ENCODE data around the genes TTC30B and PLEKHA3.

DNA sequence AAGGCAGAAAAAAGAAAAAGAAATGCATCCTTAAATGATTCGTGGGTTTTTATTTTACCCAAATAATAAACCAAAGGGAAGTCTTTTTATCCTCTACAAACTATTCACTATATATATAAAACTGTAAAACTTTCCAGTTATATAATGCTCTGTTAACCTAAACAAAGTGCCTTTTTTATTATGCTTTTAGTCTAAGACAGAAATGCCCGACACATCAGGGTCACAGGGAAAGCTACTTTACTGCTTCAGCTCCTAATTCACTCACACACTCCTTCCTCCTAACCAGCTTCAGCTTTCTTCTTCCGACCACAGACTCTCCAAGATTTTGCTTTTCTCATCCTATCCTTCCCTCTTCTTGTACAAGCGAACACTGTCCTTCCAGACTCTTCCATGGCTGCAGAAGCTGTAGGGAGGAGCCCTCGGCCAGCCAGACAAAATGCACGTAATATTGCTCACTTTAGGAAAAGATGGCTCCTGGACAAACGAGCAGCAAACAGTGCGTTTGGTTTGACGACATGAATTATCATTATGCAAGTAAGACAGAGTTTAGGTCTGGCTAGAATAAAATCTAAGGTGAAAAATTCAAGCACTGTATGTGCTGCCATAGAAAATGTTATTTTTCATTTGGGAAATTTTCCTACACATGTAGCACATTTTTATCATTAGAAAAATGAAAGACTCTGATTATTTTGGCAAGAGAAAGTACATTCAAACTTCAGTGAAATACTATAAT lies 47.5 kb upstream of the HNRNPA3 start:
- RRBS = no CpG with 5 or more reads among the region's 9 CpGs

DNA sequence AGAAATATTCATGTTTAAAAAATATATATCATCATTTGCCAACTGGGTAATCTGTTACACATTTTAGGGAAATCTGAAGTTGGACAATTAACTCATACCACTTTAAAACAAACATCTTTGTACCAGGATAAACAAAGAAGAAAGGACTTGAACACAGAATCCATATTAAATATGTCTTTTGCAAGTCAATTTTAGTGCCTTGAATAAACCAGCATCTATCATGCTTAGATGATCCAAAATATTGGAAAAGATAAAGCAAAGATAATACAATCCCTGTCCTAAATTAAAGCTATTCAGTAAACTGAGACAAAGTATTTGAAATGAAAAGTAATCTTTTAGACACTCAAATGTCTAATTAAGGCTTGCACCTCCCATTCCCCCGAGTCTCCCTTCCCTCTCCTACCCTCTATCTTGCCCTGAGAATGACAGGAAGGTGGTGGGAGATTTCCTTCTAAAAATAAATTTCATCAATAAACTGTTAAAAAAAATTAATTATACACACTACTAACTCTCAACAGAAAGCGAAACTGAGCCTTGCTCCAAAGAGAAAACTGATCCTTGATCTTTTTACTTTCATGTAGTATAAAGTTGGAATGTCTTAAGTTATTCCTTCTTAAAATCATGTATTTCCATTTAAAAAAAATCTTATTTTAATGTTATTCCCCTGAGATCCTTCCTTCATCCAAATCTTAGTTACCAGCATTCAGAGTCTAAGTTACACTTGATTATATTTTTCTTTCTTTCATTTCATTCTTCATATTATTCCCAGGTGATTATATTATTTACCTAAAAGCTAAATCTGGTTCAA lies 23.7 kb downstream of the NFE2L2 start:
- RRBS = no CpG with 5 or more reads among the region's 2 CpGs

DNA sequence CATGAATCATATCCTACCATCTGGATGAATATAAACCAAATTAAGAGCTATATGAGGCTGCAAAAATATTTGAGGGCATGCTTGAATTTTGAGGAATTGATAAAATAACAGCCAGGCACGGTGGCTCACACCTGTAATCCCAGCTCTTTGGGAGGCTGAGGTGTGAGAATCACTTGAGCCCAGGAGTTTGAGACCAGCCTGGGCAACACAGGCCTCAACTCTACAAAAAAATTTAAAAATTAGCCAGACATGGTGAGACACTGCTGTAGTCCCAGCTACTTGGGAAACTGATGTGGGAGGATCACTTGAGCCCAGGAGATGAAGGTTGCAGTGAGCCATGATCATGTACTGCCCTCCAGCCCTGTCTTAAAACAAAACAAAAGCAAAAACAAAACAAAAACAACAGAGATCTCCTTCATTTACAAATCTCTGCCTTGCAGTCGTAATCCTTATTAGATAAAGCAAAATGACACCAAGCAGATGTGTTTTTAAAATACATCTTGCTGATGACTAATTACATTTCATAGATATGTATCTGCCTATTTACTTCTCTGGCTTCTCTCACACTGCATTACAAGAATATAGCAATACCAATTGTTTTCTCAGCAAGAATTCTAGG lies 23.0 kb downstream of the NFE2L2 start:
- RRBS = no CpG with 5 or more reads among the region's 2 CpGs

DNA sequence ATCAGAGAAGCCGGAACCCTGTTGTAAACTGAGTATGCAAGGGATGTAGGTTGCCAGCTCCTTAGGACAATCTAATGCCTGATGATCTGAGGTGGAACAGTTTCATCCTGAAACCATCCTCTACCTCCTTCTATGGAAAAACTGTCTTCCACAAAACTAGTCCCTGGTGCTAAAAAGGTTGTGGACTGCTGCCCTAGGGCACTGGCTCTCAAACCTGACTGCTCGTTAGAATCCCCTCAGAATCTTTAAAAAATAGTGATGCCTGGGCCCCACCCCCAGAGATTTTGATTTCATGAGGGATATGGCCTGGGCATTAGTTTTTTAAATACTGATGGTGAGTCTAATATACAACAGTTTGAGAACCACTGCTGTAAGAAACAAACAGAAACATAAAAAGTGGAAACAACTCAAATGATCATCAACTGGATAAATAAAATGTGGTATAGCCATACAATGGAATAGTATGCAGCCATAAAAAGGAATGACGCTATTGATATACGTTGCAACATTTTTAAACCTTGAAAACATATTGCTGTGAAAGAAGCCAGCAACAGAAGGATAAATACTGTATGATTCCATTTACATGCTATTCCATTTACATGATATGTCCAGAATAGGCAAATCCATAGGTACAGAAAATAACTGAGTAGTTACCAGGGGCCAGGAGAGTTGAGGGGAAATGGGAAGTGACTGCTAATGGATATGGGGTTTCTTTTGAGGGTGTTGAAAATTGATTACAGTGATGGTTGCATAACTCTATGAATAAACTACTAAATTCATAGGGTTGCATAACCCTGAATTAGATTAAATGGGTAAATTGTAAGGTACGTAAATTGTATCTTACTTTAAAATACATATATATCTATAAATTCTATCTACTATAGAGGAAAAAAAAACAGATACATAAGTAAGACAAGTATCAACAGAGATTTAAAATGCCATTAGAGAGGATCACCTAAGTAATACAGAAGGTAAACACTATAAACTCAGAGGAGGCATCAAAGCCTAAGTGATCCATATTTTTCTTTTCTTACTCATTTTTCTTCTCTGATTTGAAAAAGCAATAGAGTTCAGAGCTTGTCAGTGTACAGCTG lies 6.4 kb downstream of the NFE2L2 start:
- RRBS = no CpG with 5 or more reads among the region's 5 CpGs

DNA sequence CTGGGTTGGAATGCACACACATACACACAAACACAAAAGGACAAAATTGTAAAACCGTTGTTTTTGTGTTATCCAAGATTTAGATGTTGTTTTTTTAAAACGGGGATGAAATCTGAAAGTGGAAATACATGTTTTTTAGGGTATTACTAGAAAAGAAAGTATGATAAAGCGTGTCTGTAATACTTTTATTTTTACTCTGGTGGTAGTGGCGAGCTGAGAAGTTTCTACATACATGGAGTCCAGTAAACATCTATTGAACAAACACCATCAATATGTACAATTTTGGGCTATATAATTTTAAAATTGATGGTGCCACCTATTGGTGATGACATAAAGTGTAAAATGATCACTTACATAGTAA lies 31.4 kb upstream of the NFE2L2 start:
- RRBS = no CpG with 5 or more reads among the region's 4 CpGs

DNA sequence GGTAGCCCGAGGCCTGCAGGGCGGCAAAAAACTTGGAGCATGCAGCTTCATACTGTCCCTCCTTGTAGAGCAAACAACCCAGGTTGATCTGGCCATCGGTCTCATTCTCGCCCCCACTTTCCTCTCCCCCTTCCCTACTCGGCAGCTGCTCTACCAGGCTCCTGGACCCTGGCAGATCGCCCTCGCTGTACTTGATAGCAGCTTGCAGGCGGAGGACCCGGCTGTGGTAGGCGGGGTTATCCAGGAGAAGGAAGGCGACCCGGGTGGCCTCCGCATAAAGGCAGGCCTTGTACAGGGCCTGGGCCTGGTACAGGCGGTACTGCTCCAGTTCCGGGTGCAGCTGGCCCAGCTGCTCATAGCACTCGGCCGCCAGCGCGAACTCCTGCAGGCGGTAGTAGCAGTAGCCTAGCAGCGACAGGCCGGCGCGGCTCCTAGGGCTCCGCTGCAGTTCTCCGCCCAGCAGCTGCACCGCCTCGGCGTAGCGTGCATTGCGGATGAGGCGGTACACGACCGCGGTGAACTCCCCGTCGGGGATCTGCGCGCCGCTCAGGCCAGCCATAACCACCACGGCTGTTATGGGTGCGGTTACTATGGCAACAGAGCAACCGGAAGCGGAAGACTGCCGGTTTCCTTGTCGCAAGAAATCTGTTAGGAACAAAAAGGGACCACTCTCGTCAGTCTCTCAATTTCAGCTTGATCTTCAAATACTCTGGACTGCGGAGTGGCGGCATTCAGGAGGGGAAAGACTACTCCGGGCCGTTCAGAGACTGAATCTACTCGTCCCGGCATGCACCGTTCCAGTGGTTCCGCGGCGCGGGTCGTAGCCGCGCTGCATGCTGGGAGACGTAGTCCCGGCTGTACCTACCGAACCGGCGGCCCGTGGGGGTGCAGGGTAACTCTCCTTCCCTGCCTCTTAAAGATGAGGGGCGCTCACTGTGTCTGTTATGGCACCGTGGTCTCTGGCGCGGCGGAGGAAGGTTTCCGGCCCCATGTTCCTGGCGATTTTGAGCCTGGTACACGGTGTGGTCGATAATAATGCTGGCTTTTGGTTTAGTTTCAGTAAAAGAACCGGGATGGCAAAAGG lies at the start of gene TTC30B:
Gene TTC30B (minus strand): TSS at position 592 of the 1,084 bp plus-strand sequence.
- RRBS = 3% methylated on average over 20 of the region's 77 CpGs

GRCh38 chr2:177724512-177724810 lies 105.9 kb upstream of the TTC30A start:
- RRBS = no CpG with 5 or more reads among the region's 3 CpGs

GRCh38 chr2:178271803-178272354 lies 77.6 kb downstream of the OSBPL6 start:
- RRBS = no CpG with 5 or more reads among the region's 2 CpGs

DNA sequence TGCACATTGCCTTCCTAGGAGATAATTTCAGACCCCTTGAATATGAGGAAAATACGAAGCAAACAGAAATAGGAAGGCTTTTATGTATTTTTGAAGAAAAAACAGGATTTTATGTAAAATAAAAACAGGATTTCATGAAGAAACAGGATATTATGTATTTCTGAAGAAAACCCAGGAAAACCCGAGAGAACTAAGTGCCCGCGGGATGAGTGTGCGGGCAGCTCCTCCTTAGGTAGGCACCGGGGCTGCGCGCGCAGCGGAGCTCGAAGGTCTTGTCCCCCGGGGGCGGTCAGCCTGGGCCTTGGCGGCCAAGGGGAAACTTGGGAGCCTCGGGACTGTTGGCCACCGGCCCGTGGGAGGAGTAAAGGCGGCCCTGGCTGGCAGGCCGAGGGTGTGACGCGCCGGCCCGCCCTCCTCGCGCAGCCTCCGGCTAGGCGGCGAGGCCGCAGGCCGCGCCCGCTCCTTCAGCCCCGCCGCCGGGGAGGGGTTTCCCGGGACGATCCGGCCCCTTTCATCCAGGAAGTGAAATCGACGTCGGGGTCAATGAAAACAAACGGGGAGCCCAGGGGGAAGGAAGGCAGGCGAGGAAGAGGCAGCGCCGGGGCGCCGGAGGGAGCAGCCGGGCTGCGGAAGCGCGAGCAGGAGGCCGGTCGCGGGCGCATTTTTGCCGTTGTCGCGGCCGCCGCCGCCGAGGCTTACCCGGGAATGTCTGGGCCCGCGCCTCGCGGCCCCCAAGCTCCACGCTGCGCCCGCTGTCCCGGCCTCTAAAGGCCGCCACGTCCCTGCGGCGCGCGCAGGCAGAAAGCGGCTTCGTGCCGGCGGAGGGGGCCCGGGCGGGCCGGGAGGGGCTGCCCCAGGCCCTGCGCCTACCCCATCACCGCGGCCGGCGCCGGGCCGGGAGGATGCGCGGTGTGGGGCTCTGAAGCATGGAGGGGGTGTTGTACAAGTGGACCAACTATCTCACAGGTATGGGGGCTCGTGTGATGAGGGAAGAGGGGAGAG lies at the start of gene PLEKHA3:
Gene PLEKHA3 (plus strand): TSS at position 514 of the 1,002 bp plus-strand sequence.
- RRBS = 2% methylated on average over 39 of the region's 94 CpGs

DNA sequence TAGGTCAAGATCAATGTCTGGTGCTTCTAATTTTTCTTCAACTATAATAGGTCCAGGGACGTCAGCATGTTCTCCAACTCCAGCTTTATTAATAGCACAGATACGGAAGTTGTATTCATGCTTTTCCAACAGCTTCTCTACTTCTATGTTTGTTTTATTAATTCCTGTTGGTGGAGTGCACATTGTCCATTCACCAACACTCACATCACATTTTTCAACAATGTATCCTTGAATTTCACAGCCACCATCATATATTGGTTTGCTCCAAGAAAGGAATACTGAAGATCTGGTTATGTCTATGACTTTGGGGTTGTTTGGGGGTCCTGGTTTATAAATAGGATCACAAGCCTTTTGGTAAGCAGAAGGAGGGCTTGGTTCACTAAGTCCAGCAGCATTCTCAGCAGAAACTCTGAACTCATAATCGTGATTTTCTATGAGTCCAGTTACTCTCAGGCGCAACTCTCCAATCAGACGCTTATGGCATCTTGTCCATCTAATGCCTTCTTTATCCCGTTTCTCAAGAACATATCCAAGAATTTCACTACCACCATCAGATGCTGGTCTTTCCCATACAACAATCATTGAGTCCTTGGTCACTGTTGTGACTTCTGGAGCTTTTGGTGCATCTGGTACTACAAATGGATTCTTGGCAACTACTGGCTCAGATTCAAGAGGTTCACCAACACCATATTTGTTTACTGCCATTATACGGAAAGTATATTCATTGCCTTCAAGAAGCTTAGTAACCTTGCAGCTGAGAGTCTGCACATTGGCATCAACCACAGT lies 89.5 kb downstream of the PLEKHA3 start:
- RRBS = no CpG with 5 or more reads among the region's 7 CpGs

- RRBS = no CpG with 5 or more reads among the region's 10 CpGs
Observed at GRCh38 chr2:178739463-178740313, 67.5 kb downstream of the TTN start.

DNA sequence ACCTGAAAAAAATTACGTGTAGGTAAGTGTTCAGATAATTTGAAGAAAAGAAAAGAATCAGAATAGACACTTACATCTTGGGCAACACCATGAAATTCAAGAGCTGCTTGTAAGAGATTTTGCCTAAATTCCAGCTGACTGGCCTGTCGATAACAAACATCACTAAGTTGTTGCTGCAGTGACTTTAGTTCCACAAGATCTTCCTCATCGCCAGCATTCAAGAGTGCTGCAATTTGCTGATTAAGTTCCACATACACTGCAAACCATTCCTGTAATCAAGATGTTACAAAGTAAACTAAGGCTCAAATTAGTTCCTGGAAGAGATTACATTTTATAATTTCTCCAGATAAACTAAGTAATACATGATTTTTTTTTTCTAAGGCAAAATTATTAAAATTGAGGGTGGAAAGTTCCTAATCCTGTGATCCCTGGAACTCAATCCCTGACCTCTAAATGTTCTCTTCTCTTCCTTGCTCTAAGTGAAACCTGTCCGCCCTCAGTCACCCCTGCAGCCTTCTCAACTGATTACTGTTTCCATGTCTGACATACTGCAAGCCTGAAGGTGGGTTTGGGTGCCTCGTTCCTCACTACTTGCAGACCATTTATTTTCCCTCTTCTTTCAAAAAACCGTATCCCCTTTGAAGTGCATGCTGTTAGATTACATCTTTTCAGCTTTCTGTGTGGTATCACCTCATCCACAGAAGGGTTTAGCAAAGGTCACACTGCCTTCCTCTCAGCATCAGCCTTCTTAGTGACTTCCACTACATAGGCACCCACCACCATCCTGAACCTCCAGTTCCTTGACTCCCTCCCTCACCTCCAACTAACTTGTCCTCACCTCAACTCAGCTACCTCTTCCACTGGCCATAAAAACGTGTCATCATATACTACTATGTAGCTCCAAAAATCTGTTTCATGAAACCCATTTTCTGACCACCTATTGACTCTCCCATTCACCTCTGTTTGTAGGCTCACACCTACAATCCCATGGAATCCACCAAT lies 74.7 kb upstream of the CCDC141 start:
- RRBS = no CpG with 5 or more reads among the region's 7 CpGs

DNA sequence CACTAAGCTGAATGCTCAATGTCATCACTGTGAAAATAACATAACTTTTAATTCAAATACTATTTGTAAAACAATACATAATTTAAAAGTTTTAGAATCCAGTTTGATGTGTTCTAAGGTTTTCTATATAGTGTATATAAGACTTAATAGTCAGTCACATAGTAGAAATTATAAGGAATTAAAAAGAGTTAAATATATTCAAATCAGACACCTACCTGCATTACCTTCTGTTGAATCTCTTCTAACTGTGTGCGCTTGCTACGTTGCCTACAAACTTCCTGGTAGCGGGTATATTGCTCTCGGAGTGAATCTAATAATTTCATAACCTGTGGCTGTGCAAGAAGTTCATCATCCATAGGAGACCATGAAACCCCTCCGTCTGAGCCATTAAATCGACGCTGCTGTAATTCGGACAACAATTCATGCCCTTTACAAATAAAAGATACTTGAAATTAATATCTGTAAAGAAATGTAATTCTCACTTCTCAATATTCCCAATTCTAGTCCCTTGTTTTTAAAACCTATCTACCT lies 93.5 kb upstream of the CCDC141 start:
- RRBS = no CpG with 5 or more reads among the region's 8 CpGs

GRCh38 chr2:179183013-179183270 lies 81.7 kb downstream of the SESTD1 start:
- RRBS = no CpG with 5 or more reads among the region's 2 CpGs

GRCh38 chr2:179263356-179264467 lies 920 bp downstream of the SESTD1 start:
- RRBS = 2% methylated on average over 7 of the region's 80 CpGs

- RRBS = no CpG with 5 or more reads among the region's 6 CpGs
Observed at GRCh38 chr2:179970454-179971359, 36.4 kb downstream of the CWC22 start.

DNA sequence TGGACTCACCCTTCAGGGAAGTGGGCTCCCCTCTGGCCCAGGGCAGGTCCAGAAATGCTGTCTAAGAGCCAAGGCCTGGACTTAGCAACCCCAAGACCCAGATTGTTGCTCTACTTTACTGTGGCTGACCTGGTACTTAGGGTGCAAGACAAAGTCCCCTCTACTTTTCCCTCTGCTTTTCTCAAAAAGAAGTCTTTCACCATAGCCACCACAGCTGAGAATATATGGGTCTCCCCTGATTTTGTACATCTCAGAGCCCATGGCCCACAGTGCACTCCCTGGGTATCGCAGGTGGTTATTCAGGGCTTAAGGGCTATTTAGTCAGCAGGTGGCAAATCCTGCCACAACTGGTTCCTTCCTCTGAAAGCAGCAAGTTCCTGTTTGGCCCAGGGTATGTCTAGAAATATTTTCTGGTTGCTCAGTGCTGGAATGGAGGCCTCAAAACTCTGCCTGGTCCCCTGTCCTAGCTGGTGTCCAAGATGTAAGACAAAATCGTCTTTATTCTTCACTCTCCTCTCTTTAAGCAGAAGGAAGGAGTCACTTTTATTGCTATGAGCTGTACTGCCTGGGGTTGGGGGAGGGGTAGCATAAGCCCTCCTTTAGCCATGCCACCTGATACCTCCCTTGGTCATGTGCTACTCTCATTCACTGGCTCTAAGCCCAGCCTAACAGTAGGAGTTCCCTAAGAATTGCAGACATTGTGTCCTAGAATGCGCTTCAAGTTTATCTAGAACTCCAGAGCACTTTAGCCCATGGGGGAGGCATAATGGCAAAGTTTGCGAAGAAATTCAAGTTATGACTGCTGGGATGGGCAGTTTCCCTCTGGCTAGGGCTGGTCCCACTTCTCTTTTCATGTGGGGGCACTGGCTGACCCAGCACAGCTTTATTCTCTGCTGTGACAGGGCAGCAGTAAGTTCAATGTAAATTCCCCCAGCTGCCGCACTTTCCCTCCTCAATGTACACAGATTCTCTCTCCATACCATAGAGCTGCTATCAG lies 26.9 kb upstream of the CWC22 start:
- RRBS = no CpG with 5 or more reads among the region's 5 CpGs

- RRBS = no CpG with 5 or more reads among the region's 4 CpGs
Observed at GRCh38 chr2:180839636-180839835, 140.9 kb upstream of the UBE2E3 start.

GRCh38 chr2:181016670-181017175 lies 36.3 kb downstream of the UBE2E3 start:
- RRBS = no CpG with 5 or more reads among the region's 2 CpGs

DNA sequence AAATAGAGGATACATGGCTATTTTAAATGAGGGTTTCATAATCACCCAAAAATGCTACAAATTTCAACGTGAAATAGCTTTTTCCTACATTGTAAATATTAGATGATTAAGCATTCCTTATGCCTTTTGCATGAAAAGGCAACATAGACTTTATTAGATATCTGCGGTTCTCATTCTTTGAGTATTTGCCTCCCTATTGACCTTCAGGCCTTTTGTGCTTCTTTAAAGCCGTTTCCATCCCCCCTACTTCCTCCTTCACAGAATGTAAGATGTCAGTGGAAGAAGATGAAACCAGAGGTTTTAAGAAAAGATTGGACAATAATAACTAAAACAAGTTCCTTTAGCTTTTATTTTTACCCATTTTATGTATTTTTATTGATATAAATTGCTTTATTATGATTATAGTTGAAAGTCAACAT lies 144.1 kb downstream of the UBE2E3 start:
- RRBS = no CpG with 5 or more reads among the region's 3 CpGs

All from GM19240 (cell line).